HepG2 (cell line): ENCODE measurements around a stretch of chr10.

GRCh38 chr10:103852798-103853352 lies 2.5 kb downstream of the SH3PXD2A start:
- RRBS, 2 experiments: no CpG with 5 or more reads among the region's 7 CpGs
CAGE:
- cytosol, long polyA minus RNA: no peak
- cytosol, long polyA plus RNA: no peak
- long polyA plus RNA: no peak
- nucleus, long polyA minus RNA: no peak
- nucleus, long polyA plus RNA: no peak

GRCh38 chr10:103890048-103890664 lies 27.8 kb downstream of the STN1 start:
- RRBS, 2 experiments: no CpG with 5 or more reads among the region's 4 CpGs
CAGE:
- cytosol, long polyA minus RNA: no peak
- cytosol, long polyA plus RNA: no peak
- long polyA plus RNA: no peak
- nucleus, long polyA minus RNA: no peak
- nucleus, long polyA plus RNA: no peak

- RRBS, 2 experiments: no CpG with 5 or more reads among the region's 2 CpGs
CAGE:
- cytosol, long polyA minus RNA: no peak
- cytosol, long polyA plus RNA: no peak
- long polyA plus RNA: no peak
- nucleus, long polyA minus RNA: no peak
- nucleus, long polyA plus RNA: no peak
Measured at GRCh38 chr10:103916334-103916744, 1.6 kb downstream of the STN1 start.

DNA sequence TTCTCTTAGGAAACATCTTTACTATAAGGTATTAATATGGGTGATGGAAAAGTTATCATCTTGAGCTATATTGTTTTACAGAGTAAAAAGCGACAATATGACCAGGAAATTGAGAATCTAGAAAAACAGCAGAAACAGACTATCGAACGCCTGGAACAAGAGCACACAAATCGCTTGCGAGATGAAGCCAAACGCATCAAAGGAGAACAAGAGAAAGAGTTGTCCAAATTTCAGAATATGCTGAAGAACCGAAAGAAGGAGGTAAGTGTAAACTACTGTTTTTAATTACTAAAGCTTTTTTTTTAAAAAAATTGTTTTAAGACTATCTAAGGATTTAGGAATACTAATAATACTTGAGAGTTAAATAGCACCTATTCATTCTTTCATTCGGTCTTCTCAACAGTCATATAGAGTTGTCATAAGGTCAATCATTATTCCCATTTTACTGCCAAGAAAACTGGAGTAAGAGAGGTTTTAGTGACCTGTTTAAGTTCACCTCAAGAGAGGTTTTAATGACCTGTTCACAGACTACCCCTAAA lies 41.2 kb downstream of the SLK start:
- RRBS, 2 experiments: no CpG with 5 or more reads among the region's 8 CpGs
CAGE:
- cytosol, long polyA minus RNA: no peak
- cytosol, long polyA plus RNA: no peak
- long polyA plus RNA: no peak
- nucleus, long polyA minus RNA: no peak
- nucleus, long polyA plus RNA: no peak

DNA sequence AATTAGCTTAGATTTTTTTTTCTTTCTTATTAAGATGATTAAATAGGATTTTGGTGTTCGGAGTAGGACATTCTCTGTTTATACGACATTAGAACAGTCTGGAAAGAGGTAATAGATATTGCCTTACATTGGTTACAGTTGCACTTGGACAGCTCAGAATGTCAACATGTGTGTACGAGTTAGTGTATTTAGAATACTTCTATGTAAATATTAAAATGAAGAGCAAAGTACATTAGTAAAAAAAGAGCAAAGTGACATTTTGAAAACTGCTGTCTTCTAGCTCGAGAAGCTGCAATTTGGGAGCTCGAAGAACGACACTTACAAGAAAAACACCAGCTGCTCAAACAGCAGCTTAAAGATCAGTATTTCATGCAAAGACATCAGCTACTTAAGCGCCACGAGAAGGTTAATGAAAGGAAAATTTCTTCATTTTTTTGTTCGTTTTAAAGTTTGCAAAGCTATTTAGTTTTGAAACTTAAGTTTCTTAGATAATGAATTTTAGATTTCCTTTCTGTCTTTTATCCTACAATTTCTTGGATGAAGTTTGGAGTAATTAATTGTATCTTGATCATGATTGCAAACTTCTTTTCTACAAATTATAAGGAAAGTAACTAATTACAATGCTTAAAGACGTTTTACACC lies 51.7 kb downstream of the SLK start:
- RRBS, 2 experiments: no CpG with 5 or more reads among the region's 10 CpGs
CAGE:
- cytosol, long polyA minus RNA: no peak
- cytosol, long polyA plus RNA: no peak
- long polyA plus RNA: no peak
- nucleus, long polyA minus RNA: no peak
- nucleus, long polyA plus RNA: no peak

DNA sequence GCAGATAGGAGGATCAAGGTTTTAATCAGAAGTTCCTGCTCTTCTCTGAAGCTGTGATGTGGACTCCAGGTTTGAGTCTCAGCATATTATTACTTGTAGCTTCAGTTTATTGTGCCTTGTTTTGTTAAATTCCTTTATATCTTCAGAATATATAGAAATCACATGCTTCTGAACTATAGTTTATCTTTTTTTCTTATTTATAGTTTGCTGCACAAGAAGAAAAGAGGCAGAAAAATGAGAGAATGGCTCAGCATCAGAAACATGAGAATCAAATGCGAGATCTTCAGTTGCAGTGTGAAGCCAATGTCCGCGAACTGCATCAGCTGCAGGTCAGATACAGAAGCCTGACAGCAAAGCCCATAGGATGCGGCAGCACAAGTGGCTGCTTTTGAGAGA lies 53.3 kb downstream of the SLK start:
- RRBS, 2 experiments: no CpG with 5 or more reads among the region's 4 CpGs
CAGE:
- cytosol, long polyA minus RNA: no peak
- cytosol, long polyA plus RNA: no peak
- long polyA plus RNA: no peak
- nucleus, long polyA minus RNA: no peak
- nucleus, long polyA plus RNA: no peak

GRCh38 chr10:104029470-104030039 lies 56.1 kb downstream of the COL17A1 start:
- RRBS, 2 experiments: no CpG with 5 or more reads among the region's 6 CpGs
CAGE:
- cytosol, long polyA minus RNA: no peak
- cytosol, long polyA plus RNA: no peak
- long polyA plus RNA: no peak
- nucleus, long polyA minus RNA: no peak
- nucleus, long polyA plus RNA: no peak

GRCh38 chr10:104117605-104118412 lies 4.2 kb upstream of the SFR1 start:
- RRBS, 2 experiments: no CpG with 5 or more reads among the region's 6 CpGs
CAGE:
- cytosol, long polyA minus RNA: no peak
- cytosol, long polyA plus RNA: no peak
- long polyA plus RNA: no peak
- nucleus, long polyA minus RNA: no peak
- nucleus, long polyA plus RNA: no peak

- RRBS, 2 experiments: no CpG with 5 or more reads among the region's 4 CpGs
CAGE:
- cytosol, long polyA minus RNA: no peak
- cytosol, long polyA plus RNA: no peak
- long polyA plus RNA: no peak
- nucleus, long polyA minus RNA: no peak
- nucleus, long polyA plus RNA: no peak
Measured at GRCh38 chr10:104292995-104293587, 24.1 kb downstream of the GSTO2 start.

DNA sequence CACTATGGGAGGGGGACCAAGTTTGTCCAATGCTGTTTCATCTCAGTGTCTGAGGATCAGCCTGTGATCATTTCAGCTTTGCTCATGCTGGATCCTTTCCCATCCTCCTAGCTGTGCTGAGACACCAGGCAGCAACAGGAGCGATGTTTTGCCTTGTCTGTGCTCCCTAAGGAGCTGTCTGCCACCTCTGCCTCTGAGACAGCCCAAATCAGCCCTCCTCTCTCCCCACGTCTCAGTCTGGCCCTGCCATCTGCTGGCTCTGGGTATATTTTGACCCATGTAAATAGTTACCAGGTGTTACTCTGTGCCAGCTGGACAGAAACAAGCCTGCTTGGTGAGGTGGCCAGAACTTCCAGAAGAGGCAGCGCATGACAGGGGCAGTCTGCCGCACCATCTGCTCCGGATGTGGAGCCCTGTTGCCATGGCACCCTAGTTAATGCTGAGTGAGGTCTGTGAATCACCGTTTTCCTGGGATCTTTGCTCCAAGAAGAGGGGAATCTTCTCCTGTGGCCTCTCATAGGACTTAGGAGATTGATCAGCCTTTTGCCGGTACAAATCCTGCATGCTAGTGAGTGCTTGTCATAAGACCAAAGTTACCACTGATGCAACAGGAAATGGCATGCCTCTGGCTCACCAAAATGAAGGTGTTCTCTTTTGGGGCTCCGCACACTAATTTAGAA lies 31.8 kb downstream of the GSTO2 start:
- RRBS, 2 experiments: no CpG with 5 or more reads among the region's 8 CpGs
CAGE:
- cytosol, long polyA minus RNA: no peak
- cytosol, long polyA plus RNA: no peak
- long polyA plus RNA: no peak
- nucleus, long polyA minus RNA: no peak
- nucleus, long polyA plus RNA: no peak

DNA sequence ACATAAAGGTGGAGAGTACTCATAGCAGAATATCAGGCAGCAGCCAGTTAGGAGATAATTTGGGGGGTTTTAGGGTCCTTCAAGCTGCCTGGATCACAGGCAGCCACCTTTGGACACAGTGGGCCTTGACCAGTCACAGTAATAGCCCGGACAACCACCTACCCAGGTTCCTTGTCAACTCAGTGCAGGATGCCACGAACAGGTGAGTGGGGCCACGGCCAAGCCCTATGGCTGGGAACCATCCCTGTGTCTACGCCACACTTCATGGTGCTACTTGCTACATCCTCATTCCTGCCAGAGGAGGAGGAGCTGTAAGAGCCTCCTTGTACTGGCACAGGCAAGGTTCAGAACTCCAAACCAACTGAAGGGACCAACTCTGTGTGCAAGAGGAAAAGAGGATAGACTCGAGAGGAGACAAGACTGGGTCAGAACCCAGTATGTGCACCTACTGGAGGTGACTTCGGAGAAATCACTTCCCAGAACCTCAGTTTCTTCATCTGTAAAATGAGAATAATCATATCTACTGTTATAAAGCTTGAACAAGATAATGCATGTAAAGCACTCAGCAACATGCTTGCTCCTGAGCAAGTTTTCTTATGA lies 19.9 kb downstream of the ITPRIP start:
- RRBS, 2 experiments: no CpG with 5 or more reads among the region's 6 CpGs
CAGE:
- cytosol, long polyA minus RNA: no peak
- cytosol, long polyA plus RNA: no peak
- long polyA plus RNA: no peak
- nucleus, long polyA minus RNA: no peak
- nucleus, long polyA plus RNA: no peak

- RRBS, 2 experiments: no CpG with 5 or more reads among the region's 12 CpGs
CAGE:
- cytosol, long polyA minus RNA: no peak
- cytosol, long polyA plus RNA: no peak
- long polyA plus RNA: no peak
- nucleus, long polyA minus RNA: no peak
- nucleus, long polyA plus RNA: no peak
Measured at GRCh38 chr10:104735104-104735673, 94.1 kb downstream of the SORCS3 start.

GRCh38 chr10:105473141-105473622 lies 832.1 kb downstream of the SORCS3 start:
- RRBS, 2 experiments: no CpG with 5 or more reads among the region's 4 CpGs
CAGE:
- cytosol, long polyA minus RNA: no peak
- cytosol, long polyA plus RNA: no peak
- long polyA plus RNA: no peak
- nucleus, long polyA minus RNA: no peak
- nucleus, long polyA plus RNA: no peak

- RRBS, 2 experiments: no CpG with 5 or more reads among the region's 4 CpGs
CAGE:
- cytosol, long polyA minus RNA: no peak
- cytosol, long polyA plus RNA: no peak
- long polyA plus RNA: no peak
- nucleus, long polyA minus RNA: no peak
- nucleus, long polyA plus RNA: no peak
Measured at GRCh38 chr10:105951968-105952537, 1212.5 kb downstream of the SORCS1 start.

- RRBS, 2 experiments: no CpG with 5 or more reads among the region's 9 CpGs
CAGE:
- cytosol, long polyA minus RNA: no peak
- cytosol, long polyA plus RNA: no peak
- long polyA plus RNA: no peak
- nucleus, long polyA minus RNA: no peak
- nucleus, long polyA plus RNA: no peak
Measured at GRCh38 chr10:105973232-105974092, 1191.0 kb downstream of the SORCS1 start.

- RRBS, 2 experiments: no CpG with 5 or more reads among the region's 5 CpGs
CAGE:
- cytosol, long polyA minus RNA: no peak
- cytosol, long polyA plus RNA: no peak
- long polyA plus RNA: no peak
- nucleus, long polyA minus RNA: no peak
- nucleus, long polyA plus RNA: no peak
Measured at GRCh38 chr10:107032262-107032849, 132.2 kb downstream of the SORCS1 start.

GRCh38 chr10:110005693-110006383 lies 1.9 kb upstream of the ADD3 start:
- RRBS, 2 experiments: no CpG with 5 or more reads among the region's 10 CpGs
CAGE:
- cytosol, long polyA minus RNA: no peak
- cytosol, long polyA plus RNA: no peak
- long polyA plus RNA: no peak
- nucleus, long polyA minus RNA: no peak
- nucleus, long polyA plus RNA: start-site peak on the plus strand at chr10:110006059-110006100, 31 and 38 reads in 2 replicates

DNA sequence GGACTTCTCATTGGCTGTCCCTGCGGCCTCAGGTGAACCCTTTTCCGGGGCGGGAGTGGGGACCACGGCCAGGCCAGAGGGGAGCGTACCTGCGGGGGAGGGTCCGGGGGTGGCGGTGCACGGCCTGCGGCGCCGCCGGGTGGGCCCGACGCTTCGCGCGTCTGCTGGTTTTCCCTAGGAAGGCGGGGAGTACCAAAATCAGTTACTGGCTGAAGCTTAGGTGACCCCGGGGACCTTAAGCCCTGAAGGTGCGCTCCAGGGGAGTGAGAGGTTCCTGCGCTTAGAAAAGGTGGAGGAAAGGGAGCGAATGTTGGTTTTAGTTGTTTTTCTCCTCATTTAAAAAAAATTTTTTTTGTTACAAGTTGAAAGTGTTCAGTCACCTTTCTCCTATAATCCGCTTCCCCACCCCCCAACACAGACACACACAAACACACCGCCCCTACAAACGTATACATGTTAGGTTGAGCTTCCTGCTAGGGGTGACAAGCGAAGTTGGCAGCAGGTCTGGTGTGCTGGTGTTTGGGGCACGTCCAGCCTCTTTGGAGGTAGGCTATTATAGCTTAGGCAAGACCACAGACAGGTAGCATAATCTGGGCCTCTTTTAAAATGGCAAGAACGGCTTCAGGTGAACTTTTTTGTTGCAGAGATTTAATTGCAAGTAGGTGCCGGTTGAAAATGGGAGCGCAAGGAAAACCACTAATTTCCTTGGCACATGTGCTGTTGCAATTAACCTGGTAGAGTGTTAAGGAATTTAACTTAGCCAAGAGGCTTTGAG lies 841 bp downstream of the ADD3 start:
- RRBS, 2 experiments: under 1 to 2% methylated on average over 14 of the region's 31 CpGs
CAGE:
- cytosol, long polyA minus RNA: no peak
- cytosol, long polyA plus RNA: no peak
- long polyA plus RNA: no peak
- nucleus, long polyA minus RNA: no peak
- nucleus, long polyA plus RNA: no peak

GRCh38 chr10:110048818-110049504 lies 41.2 kb downstream of the ADD3 start:
- RRBS, 2 experiments: no CpG with 5 or more reads among the region's 6 CpGs
CAGE:
- cytosol, long polyA minus RNA: no peak
- cytosol, long polyA plus RNA: no peak
- long polyA plus RNA: no peak
- nucleus, long polyA minus RNA: no peak
- nucleus, long polyA plus RNA: no peak

DNA sequence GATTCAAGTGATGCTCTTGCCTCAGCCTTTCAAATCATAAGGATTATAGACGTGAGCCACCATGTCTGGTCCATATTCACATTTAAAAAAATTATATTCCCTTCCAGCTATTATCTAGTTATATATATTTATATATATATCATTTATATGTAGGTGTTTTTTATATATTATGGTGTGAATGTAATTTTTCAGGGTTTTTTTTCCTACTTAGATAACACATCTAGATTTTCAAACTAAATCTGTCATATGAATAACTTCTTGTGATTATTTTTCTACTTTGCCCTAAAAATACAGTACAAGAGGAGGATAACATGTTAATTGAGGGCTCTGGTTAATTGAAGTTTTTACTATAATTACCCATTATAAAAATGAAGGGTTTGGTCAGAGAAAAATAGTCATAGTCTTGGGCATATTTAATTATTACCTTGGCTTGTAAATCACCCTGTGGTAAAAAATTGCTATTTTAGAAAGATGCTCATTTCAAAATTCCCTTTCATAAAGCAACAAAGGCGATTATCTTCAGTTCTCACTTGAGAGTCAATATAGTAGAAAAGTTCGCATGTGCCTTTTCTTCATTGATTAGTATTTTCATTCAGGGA lies 70.9 kb upstream of the MXI1 start:
- RRBS, 2 experiments: no CpG with 5 or more reads among the region's 3 CpGs
CAGE:
- cytosol, long polyA minus RNA: no peak
- cytosol, long polyA plus RNA: no peak
- long polyA plus RNA: no peak
- nucleus, long polyA minus RNA: no peak
- nucleus, long polyA plus RNA: no peak